ENCODE results near the gene ALDH5A1.

DNA sequence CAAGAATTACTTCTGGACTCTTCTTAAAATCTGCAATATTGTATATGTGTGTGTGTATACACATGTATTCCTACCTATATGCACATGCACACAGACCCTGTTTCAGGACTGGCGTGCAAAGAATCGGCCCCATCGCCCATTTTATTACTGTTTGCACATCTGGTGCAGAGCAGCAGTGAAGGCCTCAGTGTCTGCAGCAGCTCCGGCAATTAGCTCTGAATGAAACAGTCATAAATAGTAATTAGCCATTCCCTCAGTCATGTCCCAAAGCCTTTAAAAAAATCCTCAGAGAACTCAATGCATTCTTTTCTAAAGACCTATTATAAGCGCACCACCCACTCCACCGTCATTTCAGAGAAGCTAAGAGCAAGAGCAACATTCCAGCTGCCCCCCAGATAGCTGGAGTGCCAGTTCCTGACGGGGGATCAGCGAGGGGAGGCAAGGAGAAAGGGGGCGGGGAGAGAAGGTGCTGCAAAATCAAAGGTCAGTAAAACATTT, 469.8 kb upstream of the NRSN1 start:
- PRO-cap, 3 experiments: no peak in any of the 3 experiments
- RAMPAGE, long total RNA: no peak
- RRBS, 2 experiments: no CpG with 5 or more reads among the region's 9 CpGs

DNA sequence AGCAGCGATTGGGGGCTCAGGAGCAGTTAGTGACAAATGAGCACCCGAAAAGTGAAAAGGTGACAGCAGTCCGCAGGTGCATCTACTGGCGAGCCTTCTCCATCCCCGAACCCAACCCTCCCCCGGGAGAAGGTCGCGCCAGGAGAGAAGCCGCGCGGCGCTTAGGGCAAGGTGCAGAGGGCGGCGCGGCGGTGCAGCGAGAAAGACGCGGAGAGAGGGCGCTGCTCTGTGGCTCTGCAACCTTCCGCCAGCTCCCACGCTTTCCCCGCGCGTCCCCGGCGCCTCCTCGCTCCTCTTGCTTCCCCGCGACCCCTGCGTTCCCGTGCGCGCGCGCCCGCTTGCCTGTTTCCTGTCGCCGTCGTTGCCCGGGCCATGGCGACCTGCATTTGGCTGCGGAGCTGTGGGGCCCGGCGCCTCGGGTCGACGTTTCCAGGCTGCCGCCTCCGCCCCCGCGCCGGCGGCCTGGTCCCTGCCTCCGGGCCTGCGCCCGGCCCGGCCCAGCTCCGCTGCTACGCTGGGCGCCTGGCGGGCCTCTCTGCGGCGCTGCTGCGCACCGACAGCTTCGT, at the start of gene ALDH5A1:
Gene ALDH5A1, plus strand, starts transcription at position 345 of the 566 bp plus-strand sequence.
- PRO-cap, 3 experiments: peak in 2 of 3 experiments; most common plus-strand start position 176 of the sequence (in 2)
- RAMPAGE, long total RNA: no peak
- RRBS, 2 experiments: 1 to 3% methylated on average over 30 of the region's 67 CpGs

DNA sequence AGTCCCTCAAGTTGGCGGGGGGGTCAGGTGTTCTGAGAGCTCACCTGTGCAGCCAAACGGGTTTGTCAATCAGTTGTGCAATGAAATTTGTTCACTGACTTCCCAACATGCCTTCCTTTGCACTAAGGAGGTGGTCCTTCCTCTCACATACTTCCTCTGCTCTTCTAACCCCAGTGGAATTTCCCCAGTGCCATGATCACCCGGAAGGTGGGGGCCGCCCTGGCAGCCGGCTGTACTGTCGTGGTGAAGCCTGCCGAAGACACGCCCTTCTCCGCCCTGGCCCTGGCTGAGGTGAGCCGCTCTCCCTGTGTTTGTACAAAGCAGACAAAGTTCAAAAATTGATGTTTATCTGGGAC, 9.9 kb downstream of the ALDH5A1 start:
- PRO-cap, 3 experiments: no peak in any of the 3 experiments
- RAMPAGE, long total RNA: no peak
- RRBS, 2 experiments: no CpG with 5 or more reads among the region's 10 CpGs

DNA sequence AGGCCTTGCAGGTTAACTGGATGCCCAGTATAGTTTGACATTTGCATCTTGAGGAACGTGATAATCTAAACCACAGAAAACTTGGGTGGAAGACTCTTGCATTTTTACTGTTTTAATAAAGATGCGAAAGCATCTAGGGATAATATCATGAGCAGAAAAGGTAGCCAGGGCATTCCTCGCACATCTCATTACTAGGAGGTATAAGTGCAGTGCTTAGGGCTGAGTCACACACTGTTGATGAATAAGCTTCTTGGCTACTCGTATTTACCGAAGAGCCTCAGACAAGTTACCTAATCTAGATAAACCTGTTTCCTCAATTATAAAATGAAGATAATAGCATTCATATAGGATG, 708 bp upstream of the KIAA0319 start:
- PRO-cap, 3 experiments: no peak in any of the 3 experiments
- RAMPAGE, long total RNA: no peak
- RRBS, 2 experiments: no CpG with 5 or more reads among the region's 5 CpGs

- PRO-cap, 3 experiments: no peak in any of the 3 experiments
- RAMPAGE, long total RNA: no peak
- RRBS, 2 experiments: no CpG with 5 or more reads among the region's 7 CpGs
These were observed 549 bp downstream of the ACOT13 start for GRCh38 chr6:24667431-24667820.

DNA sequence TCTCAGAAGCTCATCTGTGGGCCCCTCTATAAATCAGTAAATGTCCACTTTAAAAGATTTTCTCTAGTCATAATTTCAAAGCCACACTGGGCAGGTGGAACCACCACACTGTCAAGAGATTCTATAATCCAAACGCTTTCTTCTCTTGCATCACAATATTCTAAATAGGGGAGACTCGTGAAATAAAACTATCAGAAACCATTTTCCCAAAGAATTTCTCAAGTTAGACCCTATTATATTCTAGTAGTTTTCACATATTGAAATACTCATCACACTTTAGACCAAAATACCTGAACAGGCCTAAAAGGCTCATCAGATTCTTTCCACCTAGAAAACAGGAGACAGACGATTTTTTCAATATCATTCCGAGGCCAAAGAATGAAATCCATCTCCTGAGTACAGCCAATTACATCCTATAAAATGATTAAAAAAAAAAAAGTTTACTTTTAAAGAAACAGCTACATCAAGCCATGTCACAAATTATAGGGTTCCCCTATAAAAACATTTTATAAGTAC, 4.9 kb downstream of the C6orf62 start:
- PRO-cap, 3 experiments: no peak in any of the 3 experiments
- RAMPAGE, long total RNA: no peak
- RRBS, 2 experiments: no CpG with 5 or more reads among the region's 4 CpGs

GRCh38 chr6:24720993-24722000, 2.3 kb upstream of the C6orf62 start:
- PRO-cap, 3 experiments: peak in 3 of 3 experiments; most common plus-strand start chr6:24721684 (in 3); most common minus-strand start chr6:24721337 (in 2)
- RAMPAGE, long total RNA: no peak
- RRBS, 2 experiments: no CpG with 5 or more reads among the region's 49 CpGs

- PRO-cap, 3 experiments: no peak in any of the 3 experiments
- RAMPAGE, long total RNA: no peak
These were observed 6.4 kb downstream of the RIPOR2 start for GRCh38 chr6:24929350-24929701.

DNA sequence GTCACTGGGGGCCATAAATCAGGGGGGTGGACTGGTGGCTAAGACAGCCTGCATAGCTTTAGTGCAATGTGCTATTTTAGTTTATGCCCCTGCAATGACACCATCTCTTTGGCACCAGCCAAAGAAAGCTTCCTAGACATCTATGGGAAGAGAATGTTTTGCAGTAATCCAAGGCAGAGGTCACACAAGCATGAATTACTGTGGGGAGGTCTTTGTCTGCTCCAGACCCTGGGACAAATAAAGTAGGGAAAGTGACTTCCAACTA, 5.4 kb downstream of the RIPOR2 start:
- PRO-cap, 3 experiments: no peak in any of the 3 experiments
- RAMPAGE, long total RNA: no peak

DNA sequence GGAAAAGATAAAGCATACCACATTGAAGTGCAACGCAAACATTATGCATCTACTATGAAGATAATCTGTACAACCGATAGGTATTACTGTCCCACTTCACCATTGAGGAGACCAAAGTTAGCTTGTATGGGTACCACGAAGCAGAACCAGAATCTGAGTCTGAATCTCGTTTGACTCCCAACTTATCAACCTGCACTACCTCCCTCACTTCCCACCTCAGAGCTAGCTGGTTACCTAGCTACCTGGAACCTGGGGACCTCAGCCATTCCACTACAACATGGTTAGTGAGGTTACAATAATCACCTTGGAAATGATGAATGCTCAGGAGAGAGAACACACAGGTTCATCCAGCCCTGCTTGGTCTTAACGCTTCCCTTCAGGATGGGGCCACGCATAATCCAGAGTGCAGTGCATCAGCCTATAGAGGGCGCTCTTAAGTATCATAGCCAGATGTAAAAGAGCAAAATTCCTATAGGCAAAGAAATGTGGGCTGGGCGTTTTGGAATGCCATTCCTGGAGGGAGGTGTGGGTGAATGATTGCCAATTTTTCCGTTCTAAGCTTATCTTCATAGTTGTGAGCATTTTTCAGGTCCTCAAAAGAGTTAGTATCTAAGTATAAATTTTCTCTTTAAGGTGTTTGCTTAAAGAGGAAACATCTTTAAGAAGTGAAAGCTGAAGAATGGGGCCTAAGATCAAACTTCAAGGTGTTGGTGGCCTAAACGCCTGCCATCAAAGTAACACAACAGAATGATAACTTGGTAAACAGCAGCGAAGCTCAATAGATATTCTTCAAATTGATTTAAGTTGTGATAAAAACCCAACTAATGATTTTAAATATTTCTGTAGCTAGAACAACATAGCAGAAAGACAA, 1.9 kb downstream of the RIPOR2 start:
- PRO-cap, 3 experiments: peak in 1 of 3 experiments; most common minus-strand start position 155 of the sequence (in 1)
- RAMPAGE, long total RNA: no peak
- RRBS, 2 experiments: no CpG with 5 or more reads among the region's 11 CpGs

- PRO-cap, 3 experiments: no peak in any of the 3 experiments
- RAMPAGE, long total RNA: no peak
- RRBS, 2 experiments: no CpG with 5 or more reads among the region's 1 CpG
These were observed 150.0 kb upstream of the RIPOR2 start for GRCh38 chr6:25085701-25086230.

DNA sequence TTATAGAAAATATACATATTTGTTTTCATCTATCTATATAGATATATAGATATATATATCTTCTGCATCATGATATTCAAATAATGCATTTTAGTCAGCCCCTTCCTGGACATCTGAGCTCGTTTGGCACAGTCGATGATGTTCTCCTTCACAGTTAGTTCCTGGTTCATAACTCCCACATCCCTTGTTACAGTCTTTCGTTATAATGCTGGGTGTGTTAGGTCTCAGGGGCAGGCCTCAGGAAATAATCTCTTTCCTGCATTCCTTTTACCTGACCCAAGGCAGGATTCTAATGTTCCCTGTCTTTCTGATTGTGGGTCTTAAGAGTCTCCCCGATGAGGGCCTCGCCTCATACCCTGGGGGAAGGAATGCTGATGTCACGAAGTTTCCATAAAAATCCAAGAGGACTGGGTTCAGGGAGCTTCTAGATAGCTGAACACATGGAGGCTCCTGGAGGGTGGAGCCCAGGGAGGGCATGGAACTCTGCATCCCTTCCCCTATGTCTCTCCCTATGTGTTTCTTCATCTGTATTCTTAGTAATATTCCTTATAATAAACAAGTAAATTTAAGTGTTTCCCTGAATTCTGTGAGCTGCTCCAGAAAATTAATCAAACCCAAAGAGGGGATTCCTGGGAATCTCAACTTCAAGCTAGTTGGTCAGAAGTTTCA, 103.9 kb upstream of the CARMIL1 start:
- PRO-cap, 3 experiments: no peak in any of the 3 experiments
- RAMPAGE, long total RNA: no peak
- RRBS, 2 experiments: no CpG with 5 or more reads among the region's 6 CpGs

GRCh38 chr6:25404613-25405148, 125.5 kb downstream of the CARMIL1 start:
- PRO-cap, 3 experiments: no peak in any of the 3 experiments
- RAMPAGE, long total RNA: no peak
- RRBS, 2 experiments: no CpG with 5 or more reads among the region's 10 CpGs

- PRO-cap, 3 experiments: no peak in any of the 3 experiments
- RAMPAGE, long total RNA: no peak
- RRBS, 2 experiments: no CpG with 5 or more reads among the region's 12 CpGs
These were observed 136.6 kb upstream of the SCGN start for GRCh38 chr6:25515455-25515818.

DNA sequence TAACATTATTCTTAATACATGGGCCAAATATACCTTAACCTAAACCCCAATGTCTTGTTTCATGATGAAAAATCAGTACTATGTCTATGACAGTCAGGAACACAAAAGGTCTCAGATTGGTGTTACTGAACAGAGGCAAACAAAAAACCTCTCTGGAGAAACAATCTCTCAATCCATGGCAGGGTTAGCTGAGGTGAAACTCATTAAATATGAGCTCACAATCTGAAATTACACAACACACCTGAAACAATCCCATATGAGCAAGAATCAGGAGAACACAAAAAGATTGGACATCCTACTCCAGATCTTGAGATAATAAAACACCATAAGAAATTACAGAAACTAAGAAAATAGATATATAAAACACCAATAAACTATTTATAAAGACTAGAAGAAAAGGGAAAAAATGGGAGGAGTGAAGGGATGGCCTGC, 6.5 kb upstream of the SLC17A4 start:
- PRO-cap, 3 experiments: no peak in any of the 3 experiments
- RAMPAGE, long total RNA: no peak

- PRO-cap, 3 experiments: no peak in any of the 3 experiments
- RAMPAGE, long total RNA: no peak
- RRBS, 2 experiments: no CpG with 5 or more reads among the region's 2 CpGs
These were observed 888 bp downstream of the SLC17A4 start for GRCh38 chr6:25755342-25755917.

DNA sequence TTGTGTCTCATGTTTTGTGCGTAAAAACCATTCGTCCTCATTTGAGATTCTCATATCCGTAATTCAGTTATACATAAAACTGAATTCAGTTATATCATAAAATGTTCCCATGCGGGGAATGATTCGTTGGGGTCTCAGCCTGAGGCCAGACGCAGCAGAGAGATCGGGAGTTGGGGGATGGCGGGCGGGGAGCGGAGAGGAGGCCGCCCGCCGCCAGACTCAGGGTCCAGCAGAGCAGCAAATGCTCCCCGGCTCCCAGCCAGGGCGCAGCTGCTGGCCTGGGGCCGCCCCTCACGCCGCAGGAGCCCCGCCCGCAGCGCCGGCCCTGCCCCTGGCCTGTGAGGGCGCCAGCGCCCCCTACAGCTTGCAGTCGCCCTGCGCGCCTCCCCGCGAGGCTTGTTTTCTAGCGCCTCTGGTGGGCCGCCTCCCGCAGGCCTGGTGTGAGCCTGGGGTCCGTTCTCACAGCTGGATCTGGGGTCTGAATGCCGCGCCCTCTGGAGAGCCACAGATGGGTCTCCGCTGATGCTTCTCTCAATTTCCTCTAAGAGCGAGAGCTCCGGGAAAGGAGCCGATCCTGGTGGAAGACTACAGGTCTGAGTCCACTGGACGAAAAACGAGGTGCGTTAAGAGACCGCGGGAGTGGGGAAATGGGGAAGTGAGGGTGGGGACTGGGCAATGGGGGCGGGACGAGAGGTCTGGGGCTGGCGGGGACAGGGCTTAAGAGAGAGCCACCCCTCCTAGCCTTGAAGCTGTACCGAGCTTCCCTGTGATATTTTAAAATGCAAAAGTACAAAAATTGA, 25.1 kb downstream of the H1-1 start:
- PRO-cap, 3 experiments: peak in 3 of 3 experiments; most common plus-strand start position 412 of the sequence (in 2); most common minus-strand start position 221 of the sequence (in 3)
- RAMPAGE, long total RNA: no peak
- RRBS, 2 experiments: 3% methylated on average over 8 of the region's 48 CpGs

DNA sequence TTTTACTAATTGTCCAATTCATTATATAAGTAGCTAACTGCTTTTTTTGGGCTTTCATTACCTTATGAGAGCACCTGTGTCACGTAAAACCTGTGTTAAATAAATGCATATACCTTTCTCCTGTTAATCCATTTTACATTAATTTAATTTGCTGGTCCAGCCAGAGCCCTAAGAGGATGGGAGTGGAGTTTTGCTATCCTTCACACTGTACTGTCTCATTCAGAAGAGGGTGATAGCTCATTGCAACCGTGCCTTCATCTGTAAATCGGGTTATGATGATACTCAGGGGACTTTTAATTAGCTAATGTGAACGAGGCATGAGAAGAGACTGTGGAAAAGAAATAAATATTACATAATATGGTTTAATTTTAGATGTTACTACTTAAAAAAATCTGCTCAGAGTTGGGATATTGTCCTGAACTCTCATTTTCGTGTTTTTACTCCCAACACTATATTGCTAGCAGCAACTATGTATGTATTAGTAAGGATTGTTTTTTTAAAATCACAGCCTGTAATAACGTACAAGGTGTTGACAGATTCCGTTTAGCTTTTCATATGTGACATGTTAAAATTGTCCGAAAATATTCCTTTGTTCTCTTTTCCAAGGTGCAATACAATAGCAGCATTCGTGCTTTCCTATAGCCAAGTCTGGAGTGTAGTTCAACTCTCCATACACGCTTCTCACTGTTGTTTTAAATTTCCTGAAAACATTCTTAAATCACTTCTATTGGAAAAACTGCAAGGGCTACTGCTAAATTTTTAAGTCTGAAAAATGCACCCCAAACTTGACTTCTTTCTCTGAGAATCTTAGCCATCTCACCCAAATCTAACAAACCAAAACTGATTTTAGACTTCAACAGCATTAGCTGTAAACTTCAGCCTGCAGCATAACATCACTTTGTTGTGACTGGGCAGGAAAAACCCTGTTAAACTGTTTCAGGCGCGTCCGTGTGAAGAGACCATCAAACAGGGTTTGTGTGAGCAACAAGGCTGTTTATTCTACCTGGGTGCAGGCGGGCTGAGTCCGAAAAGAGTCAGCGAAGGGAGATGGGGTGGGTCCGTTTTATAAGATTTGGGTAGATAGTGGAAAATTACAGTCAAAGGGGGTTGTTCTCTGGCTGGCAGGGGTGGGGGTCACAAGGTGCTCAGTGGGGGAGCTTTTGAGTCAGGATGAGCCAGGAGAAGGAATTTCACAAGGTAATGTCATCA, 1.2 kb upstream of the H4C2 start:
- PRO-cap, 3 experiments: no peak in any of the 3 experiments
- RAMPAGE, long total RNA: no peak
- RRBS, 2 experiments: no CpG with 5 or more reads among the region's 17 CpGs

GRCh38 chr6:26054856-26055433, 1.3 kb downstream of the H1-2 start:
- PRO-cap, 3 experiments: peak in 2 of 3 experiments; most common minus-strand start chr6:26055359 (in 1)
- RAMPAGE, long total RNA: no peak
- RRBS, 2 experiments: no CpG with 5 or more reads among the region's 19 CpGs

DNA sequence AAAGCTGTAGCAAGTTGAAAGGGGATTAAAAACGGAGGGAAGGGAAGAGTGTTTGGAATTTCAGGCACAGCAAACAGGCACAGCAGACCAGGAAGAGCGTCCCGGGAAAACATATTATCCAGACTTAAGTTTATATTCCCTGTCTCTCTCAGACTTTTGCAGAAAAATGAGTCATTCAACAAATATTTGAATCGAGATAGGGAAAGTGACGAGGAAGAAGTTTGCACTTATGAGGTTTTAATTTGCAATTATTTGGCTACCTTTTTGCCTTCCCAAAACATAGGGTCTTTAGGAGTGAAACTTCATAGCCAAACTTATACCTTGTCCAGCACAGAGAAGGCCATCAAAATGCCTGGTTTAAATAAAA, 565 bp upstream of the H4C3 start:
- PRO-cap, 3 experiments: no peak in any of the 3 experiments
- RAMPAGE, long total RNA: no peak
- RRBS, 2 experiments: no CpG with 5 or more reads among the region's 5 CpGs

Data from skeletal muscle tissue (tissue), 7 donors.